Thoracic aorta endothelial cell (primary cell): ENCODE results near the genes KRTAP10-4 and KRTAP12-3.

- CAGE, long polyA plus RNA = no peak
Measured at GRCh38 chr21:44006769-44007083, 5.4 kb upstream of the TRAPPC10 start.

DNA sequence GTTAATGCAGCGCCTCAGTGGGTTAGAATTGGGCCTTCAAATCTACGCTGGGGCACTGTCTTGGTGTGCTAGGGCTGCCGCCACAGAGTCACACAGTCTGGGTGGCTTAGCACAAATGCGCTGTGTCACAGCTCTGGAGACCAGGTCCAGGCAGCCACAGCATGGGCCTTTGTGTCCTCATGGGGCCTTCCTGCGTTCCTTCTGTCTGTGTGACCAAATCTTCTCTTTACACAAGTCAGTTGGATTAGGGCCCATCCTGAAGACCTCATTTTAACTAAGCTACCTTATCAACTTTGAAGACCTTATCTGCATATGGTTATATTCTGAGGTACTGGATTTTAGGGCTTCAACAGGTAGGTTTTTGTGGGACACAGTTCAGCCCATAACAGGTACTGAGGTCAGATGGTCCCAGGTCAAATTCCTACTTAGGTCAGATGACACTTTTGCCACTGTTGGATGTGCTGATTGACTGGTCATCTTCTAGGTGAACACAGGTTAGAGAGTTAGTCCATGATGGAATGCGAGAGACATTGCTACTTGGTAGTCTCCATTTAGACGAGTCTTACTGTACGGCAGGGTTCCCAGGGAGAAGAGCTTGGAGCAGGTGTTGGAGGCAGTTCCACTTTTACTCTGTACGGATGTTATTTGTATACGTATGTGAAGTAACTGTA, 17.6 kb downstream of the TRAPPC10 start:
- CAGE, long polyA plus RNA = no peak

- CAGE, long polyA plus RNA = no peak
Measured at GRCh38 chr21:44035309-44035497, 23.1 kb downstream of the TRAPPC10 start.

DNA sequence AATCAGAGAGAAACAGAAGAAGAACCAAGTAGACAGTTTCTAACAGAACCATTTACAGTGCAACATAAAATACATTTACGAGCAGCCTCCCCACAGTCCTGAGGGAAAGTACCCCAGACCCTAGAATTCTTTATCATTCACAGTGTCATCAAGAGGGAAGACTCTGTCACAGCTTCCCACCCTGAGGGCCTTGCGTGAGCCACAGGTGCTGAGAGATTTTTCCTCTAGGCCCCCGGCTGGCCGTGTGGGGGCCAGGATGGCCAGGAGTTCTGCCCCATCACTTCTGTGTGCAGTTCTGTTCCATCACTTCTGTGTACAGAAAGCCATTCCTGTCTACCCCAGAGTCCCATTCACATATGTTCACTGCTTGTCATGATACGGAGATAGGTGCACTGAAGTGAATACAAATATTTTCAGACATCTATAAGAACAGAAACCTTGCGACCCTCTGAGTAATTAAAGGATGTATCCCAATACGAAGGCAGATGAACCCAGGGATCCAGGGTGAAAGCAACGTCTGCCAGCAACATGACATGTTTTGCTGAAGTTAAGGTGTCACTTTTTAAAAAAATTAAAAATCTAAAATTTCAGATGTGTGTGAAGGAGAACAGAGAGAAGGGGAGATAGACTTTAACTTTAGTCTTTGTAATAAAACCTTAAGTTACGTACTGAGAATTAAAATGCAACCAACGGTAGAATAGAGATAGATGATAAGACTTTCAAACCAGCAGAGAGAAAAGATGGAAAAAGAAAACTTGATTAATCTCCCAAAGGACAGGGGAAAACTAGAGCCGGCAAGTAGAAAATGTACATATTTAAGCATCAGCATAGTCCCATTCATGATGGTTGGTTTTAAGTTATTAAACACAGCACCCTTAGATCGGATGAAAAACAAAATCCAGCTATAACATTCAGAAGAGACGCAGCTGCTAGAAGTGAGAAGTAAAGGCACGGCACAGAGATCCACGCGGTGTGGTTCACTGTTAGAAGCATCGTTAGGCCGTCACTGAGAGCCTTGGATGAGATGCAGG, 24.4 kb downstream of the TRAPPC10 start:
- CAGE, long polyA plus RNA = no peak

- CAGE, long polyA plus RNA = no peak
Measured at GRCh38 chr21:44054422-44055353, 42.6 kb downstream of the TRAPPC10 start.

- CAGE, long polyA plus RNA = no peak
Measured at GRCh38 chr21:44059562-44060129, 47.5 kb downstream of the TRAPPC10 start.

- CAGE, long polyA plus RNA = no peak
Measured at GRCh38 chr21:44066684-44067584, 40.3 kb upstream of the PWP2 start.

- CAGE, long polyA plus RNA = no peak
Measured at GRCh38 chr21:44083443-44084464, 23.4 kb upstream of the PWP2 start.

- CAGE, long polyA plus RNA = no peak
Measured at GRCh38 chr21:44293821-44294020, 6.1 kb upstream of the PFKL start.

DNA sequence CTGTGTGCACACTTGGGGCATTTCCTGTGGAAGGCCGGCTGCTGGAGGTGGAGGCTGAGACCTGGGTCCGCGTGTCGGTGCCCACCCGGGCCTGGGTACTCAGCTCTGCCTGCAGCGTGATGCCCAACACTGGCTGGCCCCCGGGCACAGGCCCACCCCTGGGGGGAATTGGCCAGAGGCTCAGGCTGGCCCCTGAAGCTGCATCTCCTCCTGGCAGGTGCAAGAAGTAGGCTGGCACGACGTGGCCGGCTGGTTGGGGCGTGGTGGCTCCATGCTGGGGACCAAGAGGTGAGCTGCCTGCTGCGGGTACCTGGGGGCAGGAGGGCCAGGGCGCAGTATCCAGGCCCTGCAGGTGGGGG, 17.3 kb downstream of the CFAP410 start:
- CAGE, long polyA plus RNA = no peak

GRCh38 chr21:44484489-44484823, 29.1 kb downstream of the LRRC3 start:
- CAGE, long polyA plus RNA = no peak

- CAGE, long polyA plus RNA = no peak
Measured at GRCh38 chr21:44573285-44574129, at the start of gene KRTAP10-4. KRTAP10-4 (plus strand) TSS chr21:44573729.

GRCh38 chr21:44618727-44619455, 7.0 kb downstream of the KRTAP10-8 start:
- CAGE, long polyA plus RNA = no peak

DNA sequence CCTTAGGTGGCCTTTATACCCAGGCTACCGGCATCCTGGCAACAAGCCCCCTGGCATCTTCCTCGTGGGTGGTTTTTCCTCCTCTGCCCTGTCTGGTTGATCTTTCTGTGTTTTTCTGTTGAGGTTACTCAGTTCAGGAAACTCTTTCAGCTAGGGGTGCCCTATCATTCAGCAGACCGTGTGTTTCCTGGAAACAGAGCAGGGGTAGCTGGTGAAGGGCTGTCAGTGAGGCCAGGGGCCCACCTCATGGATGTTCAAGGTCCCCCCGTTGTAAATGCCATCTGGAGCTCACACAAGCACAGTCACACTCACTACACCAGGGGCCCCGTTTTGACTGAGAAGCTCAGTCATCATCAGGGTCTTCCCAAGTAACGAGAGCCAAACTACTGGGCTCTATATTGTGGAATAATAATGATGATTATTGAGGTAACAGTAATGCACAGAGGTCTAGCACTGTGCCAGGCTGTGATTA, 248 bp upstream of the KRTAP12-4 start:
- CAGE, long polyA plus RNA = no peak

GRCh38 chr21:44657337-44658256, at the start of gene KRTAP12-3:
KRTAP12-3 (plus strand) TSS chr21:44657932.
- CAGE, long polyA plus RNA = no peak

DNA sequence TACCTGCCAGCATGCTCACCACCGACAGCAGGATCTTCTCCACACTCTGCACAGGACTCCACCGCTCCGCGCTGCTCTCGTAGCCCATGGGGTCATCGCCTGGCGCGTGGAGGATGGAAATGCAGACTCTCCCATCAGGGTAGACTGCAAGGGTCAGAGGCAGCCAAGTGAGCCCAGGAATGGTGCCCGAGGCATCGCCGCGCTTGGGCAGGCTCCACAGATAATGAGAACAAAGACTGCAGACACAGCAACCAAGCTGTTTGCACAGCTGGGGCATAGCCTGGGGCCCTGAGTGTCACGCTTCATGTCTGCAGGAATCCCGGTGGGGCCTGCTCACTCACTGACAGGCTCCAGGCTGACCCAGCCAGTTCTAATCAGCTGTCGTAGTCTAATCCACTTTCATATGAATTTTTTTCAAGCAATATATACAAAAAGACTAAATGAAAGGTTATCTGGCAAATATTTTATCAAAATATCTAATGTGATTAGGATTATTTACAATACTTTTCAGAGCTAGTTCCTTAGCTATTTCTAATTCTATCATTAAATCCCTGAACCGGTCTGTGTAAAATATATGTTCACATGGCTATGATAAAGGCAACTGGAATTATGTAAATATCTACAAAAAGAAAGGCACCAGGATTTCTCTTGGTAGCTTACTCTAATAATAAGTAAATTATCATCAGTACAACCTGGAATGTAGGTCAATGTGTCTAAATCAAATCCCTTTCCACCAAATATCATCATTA, 27.9 kb downstream of the UBE2G2 start:
- CAGE, long polyA plus RNA = no peak

DNA sequence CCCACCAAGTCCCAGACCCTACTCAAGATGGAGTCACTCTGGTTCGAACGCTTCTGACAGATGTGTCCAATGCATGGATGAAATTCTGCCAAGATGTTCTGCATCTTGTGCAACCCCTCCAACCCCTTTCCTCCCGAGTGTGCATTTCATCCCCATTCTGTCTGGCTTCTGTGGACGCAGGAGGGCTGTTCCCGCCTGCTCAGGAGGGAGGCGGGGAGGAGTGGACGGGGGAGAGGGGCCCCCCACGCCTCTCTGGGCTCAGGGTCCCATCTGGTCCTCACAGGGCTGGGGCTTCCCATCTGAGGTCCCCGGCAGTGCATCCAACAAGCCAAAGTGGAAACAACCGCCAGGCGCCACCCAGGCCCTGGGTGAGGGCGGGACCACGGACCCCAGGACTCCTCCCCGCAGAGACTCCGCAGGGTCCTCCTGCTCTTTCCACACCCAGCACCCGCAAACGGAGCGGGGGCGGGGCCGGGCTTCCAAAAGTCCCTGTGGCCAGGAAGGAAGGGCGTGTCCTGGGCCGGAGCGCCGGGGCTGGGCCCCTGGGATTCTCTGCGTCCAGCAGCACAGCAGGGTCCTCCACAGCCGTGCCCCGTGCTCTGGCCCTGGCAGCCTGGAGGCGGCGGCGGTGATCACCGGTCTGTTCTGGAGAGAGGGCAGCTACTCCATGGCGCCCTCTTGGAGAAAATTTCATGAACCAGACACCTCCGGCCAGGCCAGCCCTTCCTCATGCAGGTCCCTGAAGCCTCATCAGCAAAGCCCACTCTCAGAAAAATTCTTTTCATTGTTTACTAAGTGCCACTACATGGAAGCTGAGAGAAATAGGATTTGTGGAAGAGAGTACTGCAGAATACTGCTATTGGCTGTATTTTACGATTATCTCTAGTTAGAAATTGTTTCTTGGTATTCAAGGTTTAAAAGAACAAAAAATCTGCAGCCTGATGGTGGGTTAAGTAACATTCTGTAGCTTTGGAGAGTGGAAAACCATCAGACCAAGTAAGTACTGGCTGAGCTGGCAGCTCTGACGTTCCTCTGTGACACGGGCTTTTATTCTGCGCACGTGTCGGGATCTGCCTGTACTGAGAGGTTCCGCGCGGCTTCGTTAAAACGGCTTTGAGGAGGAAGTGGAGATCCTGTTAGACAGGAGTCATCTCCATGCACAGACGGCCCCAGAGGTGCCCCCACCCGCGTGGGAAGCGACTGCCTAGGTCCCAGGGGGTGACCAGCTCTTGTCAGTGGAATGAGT, 27.6 kb downstream of the PTTG1IP start:
- CAGE, long polyA plus RNA = no peak

GRCh38 chr21:44870626-44871315, 2.7 kb downstream of the PTTG1IP start:
- CAGE, long polyA plus RNA = no peak

DNA sequence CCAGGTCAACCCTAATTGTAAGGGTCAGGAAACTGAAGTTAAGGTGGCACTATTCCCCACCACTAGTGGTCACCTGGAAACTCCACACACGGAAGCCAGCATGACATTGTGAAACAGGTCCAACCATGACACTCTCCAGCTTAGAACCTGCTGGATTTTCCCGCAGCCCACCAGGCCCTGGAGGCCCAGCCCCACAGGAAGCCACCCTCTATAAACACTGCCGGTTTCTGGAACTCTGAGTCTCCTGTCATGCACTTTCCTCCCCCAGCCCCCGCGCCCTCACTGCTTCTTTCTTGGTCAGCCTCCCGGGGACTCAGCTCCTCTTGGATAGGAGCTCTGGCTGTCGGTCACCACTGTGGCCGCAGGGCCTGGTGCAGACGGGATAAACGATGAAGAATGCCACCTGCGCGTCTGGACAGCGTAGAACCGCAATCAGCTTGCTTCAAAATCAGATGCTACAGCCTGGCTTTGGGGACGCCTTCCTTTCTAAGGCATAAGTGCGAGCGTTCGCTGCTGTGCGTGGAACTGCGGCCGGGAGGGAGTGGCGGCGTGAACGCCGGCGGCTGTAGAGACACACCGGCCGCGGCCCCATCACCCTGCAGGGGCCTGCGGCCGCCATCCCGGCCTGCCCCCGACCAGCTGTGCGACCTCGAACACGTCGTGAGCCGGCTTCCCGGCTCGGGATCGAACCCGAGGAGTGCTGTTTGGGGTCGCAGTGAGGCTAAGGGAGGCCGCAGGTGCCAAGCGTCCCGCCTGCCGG, 859 bp downstream of the PTTG1IP start:
- CAGE, long polyA plus RNA = no peak

DNA sequence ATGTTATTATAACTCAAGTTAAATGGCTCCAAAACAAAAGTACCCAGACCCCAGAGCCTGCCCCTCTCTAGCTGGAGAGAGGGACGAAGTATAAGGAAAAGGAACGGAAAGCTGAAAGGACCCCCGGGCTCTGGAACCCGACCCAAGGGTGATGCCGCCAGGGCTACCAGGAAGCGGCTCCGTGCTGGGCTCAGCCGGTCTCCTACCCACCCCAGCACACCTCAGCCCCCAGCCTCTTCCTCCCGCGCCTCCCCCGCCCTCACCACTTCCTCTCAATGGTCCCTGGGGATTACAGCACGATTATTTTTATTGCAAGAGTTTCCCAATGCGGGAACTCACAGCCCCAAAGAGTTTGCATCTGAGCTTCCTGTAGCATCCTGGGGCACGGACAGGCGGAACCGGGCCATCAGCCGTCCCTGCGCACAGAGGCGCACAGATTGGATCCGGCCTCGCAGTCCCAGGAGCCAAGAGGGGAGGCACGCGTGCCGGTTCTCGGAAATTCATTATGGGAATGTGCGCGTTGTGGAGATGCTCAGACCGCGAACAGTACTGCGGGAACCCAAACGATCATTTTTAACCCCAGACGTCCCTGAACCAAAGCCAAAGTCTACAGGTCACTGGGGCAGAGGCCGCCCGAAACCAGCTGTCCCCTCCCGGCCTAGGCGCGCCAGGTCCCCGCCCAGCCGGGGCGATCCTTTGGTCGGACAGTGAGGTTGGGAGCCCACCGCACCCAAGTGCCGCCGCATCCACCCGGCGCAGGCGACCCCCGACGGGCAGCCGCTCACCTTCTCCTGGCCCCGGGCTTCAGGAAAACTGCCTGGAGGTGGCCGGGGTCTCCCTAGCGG, 8.6 kb upstream of the SLX9 start:
- CAGE, long polyA plus RNA = no peak